ENCODE measurements around a stretch of chr11.

DNA sequence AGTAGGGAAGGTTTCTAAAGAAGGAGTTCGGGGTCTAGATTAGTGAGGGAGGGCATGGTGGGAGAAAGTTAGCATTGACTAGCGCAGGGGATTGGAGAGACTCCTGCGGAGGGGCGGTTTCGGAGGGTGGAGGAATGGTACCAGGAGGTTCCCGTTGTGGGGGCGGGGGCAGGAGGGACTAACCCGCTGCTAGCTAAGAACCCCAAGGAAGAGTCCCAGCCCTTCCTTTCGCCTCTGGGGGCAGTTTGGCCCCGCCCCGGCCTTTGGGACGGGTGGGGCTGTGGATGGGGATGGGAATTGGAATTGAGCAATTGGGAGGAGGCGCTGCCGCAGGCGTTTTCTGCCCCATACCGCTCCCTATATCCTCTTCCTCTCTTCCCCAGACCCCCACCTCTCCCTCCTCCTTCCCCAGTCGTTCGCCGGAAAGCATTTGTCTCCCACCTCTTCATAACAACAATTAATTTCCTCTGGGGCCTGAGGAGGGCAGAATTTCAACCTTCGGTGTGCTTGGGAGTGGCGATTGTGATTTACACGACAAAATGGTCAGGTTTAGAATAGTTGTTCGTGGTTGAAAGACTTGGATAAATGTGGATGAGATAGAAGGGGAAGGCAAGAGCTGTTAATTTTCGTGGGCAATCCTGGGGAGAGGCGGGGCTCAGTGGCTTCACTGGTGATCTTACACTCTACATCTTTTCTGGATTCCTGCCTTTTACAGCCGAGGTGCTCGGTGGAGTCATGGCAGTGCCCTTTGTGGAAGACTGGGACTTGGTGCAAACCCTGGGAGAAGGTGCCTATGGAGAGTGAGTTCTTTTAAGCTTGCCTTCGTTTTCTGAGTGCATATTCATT lies 1.3 kb downstream of the CHEK1 start:
- PRO-cap = no peak

DNA sequence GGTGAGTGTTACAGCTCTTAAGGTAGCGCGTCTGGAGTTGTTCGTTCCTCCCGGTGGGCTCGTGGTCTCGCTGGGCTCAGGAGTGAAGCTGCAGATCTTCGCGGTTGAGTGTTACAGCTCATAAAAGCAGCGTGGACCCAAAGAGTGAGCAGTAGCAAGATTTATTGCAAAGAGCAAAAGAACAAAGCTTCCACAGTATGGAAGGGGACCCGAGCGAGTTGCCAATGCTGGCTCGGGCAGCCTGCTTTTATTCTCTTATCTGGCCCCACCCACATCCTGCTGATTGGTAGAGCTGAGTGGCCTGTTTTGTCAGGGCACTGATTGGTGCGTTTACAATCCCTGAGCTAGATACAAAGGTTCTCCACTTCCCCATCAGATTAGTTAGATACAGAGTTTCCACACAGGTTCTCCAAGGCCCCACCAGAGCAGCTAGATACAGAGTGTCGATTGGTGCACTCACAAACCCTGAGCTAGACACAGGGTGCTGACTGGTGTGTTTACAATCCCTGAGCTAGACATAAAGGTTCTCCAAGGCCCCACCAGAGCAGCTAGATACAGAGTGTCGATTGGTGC lies 23.4 kb upstream of the ACRV1 start:
- PRO-cap = no peak

DNA sequence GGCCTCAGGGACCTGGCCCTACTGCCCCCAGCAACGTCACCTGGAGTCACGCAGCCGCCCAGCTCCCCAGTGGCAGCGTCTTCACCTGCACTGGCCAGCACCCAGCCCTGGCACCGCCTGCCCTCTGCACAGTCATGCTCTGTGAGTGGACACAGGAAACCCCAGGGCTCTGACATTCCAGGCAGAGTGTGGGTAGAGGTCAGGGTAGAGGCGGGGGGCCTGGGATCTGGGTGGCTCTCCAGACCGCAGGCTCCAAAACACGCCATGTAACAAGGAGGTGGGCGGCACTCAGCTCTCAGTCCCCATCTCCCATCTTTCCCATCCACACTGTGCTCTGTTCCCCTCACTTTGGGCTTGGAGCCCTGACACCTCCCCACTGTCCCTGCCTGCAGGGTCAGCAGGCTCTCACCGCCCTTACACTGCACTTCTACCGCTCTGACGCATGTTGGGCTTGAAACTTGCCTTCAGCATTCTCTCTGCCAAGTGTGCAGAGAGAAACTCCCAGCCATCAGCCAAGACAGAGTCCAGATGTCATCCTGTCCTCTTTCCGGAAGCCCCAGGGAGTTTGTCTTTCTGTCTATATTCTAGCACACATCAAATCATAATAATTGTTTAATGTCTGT lies 5.3 kb downstream of the VSIG10L2 start:
- PRO-cap = no peak

GRCh38 chr11:126172479-126173258 lies 38.8 kb downstream of the RPUSD4 start:
- PRO-cap = no peak

- PRO-cap = no peak
Observed at GRCh38 chr11:126260055-126260704, 8.5 kb downstream of the SRPRA start.

- PRO-cap = no peak
Observed at GRCh38 chr11:126384368-126384869, 28.9 kb downstream of the ST3GAL4 start.

- PRO-cap = no peak
Observed at GRCh38 chr11:126402949-126403824, 47.7 kb downstream of the ST3GAL4 start.

DNA sequence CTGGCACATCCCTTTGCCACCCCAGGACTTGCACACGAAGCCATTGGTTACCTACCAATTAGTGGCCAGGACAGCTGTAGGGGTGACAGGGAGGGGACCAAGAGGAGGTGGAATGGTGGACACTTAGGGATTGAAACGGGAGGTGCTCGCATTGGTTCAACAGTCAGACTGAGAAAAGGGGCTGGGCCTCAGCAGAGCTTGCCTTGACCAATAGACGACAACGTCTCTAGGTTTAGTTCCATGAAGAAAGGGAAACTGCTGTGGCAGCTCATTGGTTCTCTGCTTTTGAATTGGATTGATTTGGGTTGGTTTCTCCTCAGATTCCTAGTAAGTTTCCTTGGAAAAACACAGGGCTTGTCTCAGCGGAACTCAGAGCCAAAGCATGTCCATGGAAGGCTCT lies 78.0 kb downstream of the ST3GAL4 start:
- PRO-cap = no peak

- PRO-cap = no peak
Observed at GRCh38 chr11:126922009-126922445, 78.5 kb downstream of the KIRREL3 start.

GRCh38 chr11:128054241-128054746 lies 533.1 kb downstream of the ETS1 start:
- PRO-cap = no peak

DNA sequence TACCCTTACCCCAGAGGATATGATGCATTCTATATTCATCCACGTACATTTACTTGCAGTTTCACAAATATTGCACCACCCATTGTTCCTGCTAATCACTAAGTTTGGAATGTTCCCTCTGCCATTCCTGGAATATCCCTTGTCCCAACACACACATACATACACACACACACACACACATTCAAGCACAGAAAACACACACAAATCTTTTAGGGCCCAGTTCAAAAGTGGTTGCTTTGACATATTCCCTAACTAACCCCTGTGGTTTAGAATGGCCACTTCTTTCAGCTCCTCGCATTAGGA lies 379.4 kb downstream of the ETS1 start:
- PRO-cap = no peak

GRCh38 chr11:128296949-128297314 lies 290.4 kb downstream of the ETS1 start:
- PRO-cap = no peak

DNA sequence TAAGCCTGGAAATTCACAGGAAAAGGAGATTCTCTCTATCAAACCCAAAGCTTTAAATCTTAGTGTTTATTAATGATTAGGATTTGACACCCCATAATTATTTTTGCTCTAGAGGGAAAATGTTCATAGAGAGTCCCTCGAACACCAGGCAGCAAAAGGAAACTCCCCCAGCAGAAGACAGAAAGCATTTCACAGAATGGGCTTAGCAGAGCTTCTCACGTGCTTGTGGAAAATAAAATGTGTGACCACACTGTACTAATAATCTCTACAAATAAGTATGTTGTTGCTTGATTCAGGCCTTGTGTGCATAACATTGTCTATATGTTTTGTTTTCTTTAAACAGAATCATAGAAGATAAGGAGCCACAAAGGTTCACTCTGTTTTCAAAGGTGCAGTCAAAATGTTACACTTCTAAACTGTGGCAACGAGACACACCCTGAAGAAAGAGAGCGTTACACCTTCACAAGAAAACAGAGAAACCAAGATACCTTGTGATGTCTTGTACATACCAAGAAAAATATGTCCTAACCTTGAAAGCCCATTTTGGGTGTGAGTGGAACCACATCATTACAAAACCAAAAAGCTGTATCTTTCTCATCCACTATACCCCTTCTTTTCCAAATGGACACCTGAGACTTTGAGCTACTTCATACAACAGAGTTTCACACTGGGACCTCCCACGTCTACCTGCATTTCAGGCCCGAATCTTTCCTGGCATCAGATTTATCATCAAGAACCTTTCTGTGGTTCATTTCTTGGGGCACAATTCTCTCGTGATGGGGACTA lies 282.5 kb downstream of the ETS1 start:
- PRO-cap = no peak

- PRO-cap = no peak
Observed at GRCh38 chr11:128345310-128345944, 241.9 kb downstream of the ETS1 start.

- PRO-cap = no peak
Observed at GRCh38 chr11:128424146-128424646, 163.2 kb downstream of the ETS1 start.

DNA sequence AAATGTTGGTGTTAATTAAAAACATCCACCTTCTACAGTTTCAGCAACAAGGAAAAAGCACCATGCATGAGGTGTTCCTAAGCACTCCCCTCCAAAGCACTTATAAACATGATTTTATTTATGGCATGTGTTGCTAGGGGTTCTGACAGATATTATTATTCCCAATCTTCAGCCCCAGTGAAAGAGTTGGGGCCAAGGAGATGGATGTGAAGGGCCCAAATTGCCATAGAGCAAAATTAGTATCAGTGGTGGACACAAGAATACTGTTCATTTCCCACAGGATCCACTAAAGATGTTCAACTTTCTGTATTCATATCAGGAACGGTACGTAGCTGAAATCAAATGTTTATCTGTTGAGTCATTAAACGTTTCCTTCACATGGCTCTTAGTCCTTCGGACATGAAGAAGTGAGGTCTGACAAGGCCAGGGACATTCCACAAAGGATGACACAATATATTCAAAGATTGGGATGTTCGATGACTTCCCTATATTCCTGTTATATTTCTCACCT lies 129.2 kb downstream of the ETS1 start:
- PRO-cap = bidirectional peak, plus-strand start at position 177 of the sequence, minus-strand start outside the sequence

DNA sequence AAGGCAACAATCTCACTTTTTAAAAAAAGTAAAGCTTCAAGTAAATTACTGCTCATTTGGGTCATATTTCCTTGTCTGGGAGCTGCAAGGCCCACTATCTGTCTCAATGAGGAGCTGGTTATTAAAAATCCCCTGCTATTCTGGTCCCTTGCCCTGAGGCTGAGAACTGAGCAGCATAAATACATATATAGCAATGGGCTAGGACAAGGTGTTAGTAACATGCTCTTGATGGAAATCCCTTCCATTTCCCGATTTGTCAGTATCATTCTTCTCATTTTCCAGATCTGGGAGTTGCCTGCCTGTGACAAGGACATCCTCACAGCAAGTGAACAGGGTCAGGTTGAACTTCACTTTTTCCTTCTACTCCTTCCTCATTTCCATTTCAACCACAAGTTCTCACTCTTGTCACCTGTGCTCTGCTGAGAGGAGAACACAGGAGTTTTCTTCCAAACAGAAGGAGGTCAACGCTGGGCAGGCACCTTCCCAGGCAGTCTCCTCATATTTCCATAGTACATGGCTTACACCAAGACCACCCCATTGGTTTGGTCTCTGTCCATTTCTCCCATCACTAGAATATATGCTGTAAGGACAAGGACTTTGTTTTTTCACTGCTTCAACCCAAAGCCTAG lies 119.1 kb downstream of the ETS1 start:
- PRO-cap = no peak

GRCh38 chr11:128472597-128473162 lies 114.7 kb downstream of the ETS1 start:
- PRO-cap = no peak

DNA sequence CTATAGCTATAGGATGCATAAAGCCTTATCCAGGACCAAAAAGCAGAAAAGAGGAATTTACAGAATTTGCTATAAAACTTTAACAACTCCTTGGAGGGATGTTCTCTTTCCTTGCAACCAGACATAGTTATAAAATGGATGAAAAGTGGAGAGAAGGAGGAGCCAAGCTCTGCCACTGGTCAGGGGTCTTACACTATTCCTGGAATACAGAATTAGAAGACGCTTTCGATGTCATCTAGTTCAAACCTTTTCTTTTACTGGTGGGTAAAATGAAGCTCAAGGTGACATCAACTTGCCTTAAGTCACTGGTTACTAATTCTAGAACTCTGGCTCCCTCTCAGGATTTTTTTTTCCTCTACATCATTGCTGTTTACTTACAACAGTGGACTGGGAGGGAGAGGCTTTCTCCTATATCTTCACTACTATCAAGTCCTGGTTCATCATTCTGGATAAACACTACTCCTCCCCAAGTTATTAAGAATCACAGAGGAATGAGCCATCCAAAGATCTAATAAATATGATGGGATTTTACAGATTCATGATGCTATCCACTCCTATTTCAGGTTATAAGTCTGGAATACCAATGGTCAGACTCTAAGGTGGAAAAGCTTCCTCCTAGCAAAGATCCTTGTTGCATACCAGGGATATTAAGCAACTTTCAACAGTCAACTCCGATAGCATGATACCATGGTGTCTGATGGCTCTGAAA lies 82.9 kb downstream of the ETS1 start:
- PRO-cap = no peak

DNA sequence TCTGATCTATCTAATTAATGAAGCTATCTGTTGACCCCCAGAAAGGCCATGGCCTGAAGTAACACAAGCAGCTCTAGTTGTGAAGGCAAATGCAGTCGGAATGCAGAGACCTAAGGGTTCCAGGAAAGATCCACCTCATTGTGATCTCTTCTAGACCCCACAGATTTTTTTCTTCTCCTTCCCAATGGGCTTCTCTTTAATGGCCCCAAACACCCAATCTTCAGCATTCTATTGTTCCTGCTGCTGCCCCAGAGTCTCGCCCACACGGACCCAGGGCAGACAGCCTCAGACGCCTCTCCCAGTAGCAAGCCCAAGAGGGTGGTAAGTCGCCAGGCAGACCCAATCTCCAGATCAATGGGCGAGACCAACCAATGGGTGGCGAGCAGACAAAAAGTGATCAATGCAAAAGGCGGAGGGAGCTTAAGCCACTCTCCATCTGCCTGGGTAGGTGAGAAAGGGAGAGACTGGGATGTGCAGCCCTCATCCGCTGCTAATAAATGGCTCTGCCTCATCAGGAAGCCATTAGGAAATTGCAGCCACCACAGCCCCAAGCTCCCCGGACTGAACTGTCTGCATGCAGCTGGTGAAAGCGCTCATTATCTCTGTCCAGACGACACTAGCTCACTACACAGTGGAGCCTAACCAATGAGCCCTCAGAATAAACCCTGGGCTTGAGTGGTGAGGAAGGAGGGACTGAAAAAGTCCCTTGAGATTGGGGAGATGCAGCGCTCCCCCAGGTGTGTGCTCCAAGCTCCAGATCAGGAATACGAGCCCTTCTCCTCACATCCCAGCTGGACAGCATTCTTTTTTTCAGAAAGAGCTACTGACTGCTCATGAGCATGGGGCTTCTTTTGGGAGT lies 81.8 kb downstream of the ETS1 start:
- PRO-cap = no peak